ENCODE results near the genes APOB and MFSD2B.

GRCh38 chr2:20676681-20677594, 10.0 kb downstream of the GDF7 start:
- PRO-cap, 2 experiments: no peak in any of the 2 experiments

DNA sequence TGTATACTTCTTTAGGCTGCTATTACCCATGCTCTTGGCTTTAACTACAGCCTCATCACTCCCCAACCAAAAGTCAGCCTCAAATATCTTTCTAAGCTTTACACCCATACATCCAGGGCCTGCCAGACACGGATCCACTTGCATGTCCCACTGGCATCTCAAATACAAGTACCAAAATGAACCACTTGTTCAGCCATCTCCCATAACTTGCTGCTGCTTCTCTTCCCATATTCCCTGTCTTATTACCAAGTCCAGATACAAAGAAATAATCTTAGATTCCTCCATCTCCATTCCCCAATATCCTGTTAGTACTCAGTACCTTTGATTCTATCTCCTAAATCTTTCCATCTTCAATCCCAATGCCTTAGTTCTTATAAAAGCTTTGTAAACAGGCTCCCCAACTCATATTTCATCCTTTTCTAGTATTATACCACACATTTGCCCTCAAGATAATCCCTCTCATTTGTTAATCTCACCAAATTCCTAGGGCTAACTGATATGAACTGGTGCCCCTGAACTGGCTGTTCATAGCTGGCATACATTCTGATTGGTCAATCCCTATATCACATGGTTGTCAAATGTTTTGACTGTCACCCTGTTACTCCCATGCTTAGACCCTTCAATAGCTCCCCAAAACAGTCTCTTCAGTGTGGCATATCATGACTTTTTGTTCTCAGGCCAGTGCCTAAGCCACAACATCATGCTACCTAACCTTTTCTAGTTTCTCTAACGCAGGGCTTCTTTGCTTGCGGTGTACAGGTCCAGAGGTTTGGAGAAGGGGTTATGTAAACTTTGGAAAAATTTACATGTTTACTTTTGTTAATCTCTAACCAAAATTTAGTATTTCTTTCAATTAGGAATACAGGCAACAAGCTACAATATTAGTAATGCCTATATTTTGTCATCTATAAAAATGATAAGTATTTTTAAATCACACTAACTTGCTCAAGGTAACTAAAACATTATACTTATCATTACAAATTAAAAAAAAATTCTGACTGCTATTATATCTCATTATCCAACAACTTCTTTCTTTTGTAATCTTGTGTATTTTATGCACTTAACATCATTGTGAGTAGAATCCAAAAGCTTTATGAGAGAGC, 30.4 kb downstream of the GDF7 start:
- PRO-cap, 2 experiments: no peak in any of the 2 experiments

DNA sequence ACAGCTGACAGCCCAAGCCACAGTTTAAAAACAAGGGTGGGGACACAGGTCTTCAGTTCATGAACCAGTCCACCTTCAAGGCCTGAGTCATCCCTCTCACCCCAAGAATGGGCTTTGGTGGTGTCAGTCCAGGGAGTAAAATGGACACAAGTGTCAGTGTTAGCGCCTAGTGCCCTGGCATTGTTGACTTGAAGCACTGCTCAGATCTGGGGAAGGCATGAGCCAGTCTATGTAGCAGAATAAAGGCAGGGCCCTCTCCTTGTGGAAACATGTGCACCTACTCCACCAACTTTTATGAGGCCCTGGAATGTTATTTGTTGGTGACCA, 47.5 kb downstream of the APOB start:
- PRO-cap, 2 experiments: no peak in any of the 2 experiments

GRCh38 chr2:21014872-21015491, 28.9 kb downstream of the APOB start:
- PRO-cap, 2 experiments: no peak in any of the 2 experiments

DNA sequence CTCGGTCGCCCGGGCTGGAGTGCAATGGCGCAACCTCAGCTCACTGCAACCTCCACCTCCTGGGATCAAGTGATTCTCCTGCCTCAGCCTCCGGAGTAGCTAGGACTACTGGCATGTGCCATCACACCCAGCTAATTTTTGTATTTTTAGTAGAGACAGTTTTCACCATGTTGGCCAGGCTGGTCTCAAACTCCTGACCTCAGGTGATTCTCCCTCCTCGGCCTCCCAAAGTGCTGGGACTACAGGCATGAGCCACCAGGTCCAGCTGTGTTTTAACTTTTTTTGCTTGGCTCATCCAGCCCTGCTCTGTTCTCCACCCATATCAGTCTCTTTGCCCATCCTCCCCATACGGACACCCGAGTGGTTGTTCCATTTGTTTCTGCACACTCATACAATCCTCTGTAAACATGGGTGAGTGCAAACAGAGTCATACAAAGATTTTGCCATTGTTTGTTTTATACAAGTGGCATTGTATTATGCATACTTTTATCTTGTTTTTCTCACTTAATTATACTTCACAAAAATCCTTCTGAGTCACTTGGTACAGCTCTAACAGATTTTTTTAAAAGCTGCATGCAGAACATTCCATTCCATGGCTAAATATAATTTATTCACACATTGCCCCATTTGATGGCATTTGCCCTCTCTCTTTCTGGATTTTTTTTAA, 5.4 kb downstream of the APOB start:
- PRO-cap, 2 experiments: peak in 1 of 2 experiments; most common minus-strand start position 243 of the sequence (in 1)

GRCh38 chr2:21043495-21044501, at the start of gene APOB:
Gene APOB, minus strand, starts transcription at chr2:21044073.
- PRO-cap, 2 experiments: peak in 2 of 2 experiments; most common plus-strand start chr2:21043923 (in 1); most common minus-strand start chr2:21043861 (in 2)

DNA sequence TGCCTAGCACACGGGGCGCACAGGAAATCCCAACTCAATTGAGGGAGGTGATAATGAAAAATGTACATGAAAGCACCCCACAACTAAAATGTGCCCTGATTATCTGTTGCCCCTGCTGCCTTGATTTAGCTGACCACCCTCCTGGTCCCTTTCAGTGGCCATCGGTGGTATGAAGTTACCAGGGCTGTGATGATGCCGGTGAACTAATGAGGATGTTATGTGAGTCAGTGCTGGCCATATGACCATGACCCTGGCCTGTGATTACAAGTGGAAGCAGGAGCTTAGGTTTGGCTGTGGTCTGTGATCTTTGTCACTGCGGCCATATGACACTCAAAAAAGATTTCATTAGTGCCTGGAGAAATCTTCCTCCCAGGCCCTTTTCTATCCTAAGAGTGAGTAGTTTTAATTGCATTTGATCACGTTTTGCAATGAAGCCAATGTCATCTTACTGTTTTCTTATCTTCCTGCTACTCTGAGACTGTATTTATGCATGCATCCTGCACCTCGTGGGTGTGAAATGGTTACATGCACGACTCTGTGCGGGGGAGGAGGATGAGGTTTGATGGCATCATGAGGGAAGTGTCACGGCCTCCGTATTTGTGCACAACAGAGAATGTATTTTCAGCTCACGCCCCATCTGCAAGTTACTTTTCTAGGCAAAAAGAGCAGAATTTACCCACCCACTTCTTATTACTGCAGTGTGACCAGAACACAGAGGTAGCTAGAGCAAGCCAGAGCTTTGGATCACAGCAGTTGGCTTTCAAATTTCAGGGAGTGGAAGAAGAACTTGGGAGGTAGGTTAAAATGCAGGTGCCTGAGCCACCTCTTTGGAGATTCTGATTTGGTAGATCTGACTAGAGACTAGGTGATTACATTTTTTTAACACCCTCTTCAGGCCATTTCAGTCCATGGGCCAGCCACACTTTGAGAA, 145.0 kb downstream of the TDRD15 start:
- PRO-cap, 2 experiments: no peak in any of the 2 experiments

DNA sequence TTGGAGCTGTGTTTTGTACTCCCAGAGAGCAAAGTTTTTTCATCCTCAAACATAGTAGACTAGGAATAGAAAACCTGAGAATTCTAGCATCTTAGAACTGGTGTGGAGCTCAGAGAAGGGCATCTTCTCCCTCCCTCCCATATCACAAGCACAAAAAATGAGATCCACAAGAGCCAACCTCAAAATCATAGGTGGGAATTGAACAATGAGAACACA, 904.1 kb downstream of the TDRD15 start:
- PRO-cap, 2 experiments: no peak in any of the 2 experiments

- PRO-cap, 2 experiments: no peak in any of the 2 experiments
Measured at GRCh38 chr2:22037328-22037773, 913.6 kb downstream of the TDRD15 start.

DNA sequence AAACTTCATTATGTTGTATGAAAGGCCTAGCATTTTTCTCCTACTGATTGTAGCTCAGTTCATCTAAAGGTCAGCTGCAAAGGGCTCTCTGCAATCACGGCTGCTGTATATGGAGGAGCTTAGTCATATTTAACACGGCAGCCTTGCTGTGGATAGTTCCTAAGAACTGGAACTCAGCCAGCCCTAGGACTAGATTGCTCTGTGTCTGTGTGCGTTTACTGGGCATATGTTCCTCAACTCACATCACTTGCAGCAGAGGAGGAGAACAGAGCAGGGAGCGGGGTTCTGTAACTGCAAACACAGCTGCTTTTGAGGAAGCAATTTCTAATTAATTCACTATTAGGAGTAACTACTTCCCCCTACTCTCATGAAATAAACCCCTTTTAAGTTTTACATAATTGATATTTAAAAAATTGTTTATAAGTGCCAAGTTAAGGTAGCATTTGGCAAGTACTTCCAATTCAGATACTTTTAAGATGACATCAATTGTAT, 1103.8 kb upstream of the KLHL29 start:
- PRO-cap, 2 experiments: no peak in any of the 2 experiments

- PRO-cap, 2 experiments: no peak in any of the 2 experiments
Measured at GRCh38 chr2:23199370-23199976, 185.5 kb upstream of the KLHL29 start.

DNA sequence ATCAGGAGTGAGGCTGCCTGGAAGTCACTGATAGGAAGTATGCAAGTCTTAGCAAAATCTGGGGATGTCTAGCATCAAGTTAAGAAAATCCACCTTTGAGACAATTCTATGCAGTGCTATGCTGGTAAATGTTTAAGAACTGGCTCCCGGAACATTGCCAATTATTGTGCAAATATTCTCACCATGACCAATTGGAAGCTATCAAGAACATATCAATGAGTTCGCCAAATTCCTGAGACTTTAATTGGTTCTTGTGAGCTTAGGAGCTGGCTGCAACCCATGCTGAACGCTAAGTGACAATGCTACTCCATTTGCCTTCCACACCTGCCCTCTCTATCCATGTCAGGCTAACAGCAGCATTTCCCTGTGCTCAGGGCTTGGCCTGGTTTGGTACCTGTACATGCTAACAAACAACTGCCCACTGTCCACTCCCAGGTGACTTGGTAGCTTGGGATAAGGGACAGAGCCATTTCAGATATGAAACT, 172.9 kb upstream of the KLHL29 start:
- PRO-cap, 2 experiments: no peak in any of the 2 experiments

- PRO-cap, 2 experiments: no peak in any of the 2 experiments
Measured at GRCh38 chr2:23467363-23467700, 82.4 kb downstream of the KLHL29 start.

GRCh38 chr2:23502007-23502687, 117.2 kb downstream of the KLHL29 start:
- PRO-cap, 2 experiments: no peak in any of the 2 experiments

DNA sequence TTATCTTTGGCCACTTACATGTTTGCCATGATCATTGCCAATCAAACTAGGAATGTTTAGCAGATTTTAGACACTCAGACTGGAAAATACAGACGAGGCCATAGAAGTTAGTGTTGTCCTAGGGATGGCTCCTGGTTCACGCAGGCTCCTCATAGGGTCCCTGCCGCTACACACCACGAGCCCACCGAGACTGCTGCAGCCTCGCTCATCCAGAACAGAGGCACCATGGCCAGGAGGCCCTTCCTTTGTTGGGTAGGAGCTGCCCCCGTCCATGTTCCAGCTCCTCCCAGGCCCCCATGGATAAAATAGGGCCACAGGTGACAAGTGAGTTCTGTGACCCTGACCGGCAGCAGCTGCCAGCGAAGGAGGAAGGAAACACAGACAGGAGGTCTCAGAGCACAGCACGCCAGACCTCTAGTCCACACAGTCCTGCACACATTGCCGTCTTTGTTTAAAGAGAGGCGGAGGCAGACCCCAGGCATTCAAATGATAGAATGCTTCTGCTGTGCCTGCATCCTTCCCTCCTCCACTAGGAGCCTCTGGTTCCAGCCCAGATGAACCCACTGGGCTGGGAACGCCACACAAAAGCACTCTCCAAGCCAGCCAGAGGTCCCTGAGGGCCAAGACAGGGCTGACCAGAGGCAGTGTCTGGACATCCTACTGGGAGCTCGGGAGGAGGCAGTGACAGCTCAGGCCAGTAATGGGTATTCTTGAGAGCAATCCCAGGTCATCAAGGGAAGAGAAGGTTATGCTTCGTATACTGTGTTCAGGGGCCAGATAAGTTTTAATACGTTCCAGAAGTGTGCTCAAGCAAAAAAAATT, 118.6 kb downstream of the KLHL29 start:
- PRO-cap, 2 experiments: no peak in any of the 2 experiments

GRCh38 chr2:23895660-23896040, 31.3 kb downstream of the ATAD2B start:
- PRO-cap, 2 experiments: no peak in any of the 2 experiments

DNA sequence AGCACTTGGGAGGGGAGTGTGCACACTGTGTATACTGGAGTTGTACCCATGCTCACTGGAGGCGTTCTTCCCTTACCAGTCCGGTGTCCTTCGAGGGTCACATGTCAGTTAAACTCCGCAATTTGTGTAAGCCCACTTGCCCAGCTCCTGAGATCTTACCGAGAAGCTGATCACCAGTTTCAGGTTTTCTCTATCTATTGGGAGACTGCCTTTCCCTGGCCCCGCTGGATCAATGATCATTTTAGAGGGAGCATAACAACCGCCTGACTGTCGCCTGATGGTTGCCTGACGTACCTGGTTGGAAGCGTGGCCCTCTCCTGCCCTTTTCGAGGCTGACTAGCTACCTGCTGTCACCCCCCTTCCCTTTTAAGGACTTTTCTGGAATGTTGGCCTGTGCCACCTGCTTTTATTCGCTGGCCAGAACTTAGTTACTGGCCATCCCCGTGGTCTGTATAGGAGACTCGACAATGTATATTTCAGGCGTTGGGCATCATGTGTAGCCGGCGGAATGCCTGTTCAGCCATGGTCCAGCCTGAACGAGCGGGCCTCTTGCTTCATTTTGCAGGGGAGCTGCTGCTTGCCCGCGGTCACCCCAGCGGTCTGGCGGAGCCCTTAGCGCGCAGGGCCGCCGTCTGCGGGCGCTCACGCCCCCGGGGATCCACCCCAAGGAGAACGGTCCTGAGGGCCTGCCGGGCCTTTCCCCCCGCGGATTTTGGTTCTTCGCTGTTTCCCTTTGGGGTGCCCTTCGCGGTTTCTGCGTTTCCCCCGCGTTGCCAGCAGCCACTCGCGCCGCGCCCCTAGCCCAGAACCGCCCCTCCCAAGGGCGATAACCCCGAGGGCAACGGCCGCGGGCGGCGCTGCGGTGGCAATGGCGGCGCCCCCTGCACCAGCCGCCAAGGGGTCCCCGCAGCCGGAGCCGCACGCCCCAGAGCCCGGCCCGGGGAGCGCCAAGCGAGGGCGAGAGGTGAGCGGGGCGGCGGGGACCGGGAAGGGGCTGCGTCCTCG, at the start of gene MFSD2B:
TSS of gene MFSD2B (plus strand) at position 857 of the 1,005 bp plus-strand sequence.
- PRO-cap, 2 experiments: no peak in any of the 2 experiments

DNA sequence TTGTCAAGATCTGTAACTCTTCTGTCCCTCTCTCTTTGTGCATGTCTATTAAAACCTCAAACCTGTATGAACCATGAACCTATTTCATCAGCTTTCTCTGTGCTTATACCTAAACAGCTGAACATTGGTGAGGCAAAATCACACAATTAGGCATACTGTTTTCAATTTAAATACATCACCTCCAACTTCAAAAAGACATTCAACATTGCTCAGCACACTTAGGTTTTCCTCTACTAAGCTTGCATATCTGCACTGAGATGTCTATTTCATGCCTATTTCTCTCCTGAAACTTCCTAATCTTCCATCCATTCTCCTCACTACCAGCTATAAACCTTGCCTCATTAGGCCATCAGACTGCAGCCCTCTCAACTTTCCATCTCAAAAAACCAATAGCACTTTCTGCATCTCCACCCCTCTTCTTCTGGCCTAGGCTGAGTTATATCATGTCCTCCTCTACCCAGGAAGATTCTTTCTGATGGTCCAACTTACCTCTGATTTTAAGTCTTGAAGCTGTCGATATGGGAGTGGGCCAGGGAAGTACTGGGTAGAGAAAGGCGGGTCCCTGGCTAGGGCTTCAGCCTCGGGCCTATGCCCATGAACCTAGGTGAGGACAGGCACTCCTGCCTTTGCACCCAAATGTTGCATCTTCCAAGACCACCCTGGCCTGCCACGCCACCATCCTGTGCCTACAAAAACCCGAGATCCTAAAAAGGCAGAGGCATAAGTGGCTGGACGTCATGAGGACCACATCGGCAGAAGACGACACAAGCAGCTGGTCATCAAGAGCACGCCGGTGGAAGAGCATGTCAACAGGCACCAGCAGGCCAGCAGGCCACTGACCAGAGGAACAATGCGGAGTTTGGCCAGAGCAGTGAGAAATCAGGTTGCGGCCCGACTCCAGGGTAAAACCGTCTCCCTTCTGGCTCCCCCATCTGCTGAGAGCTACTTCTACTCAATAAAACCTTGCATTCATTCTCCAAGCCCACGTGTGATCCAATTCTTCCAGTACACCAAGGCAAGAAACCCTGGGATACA, 78.6 kb downstream of the ITSN2 start:
- PRO-cap, 2 experiments: no peak in any of the 2 experiments

DNA sequence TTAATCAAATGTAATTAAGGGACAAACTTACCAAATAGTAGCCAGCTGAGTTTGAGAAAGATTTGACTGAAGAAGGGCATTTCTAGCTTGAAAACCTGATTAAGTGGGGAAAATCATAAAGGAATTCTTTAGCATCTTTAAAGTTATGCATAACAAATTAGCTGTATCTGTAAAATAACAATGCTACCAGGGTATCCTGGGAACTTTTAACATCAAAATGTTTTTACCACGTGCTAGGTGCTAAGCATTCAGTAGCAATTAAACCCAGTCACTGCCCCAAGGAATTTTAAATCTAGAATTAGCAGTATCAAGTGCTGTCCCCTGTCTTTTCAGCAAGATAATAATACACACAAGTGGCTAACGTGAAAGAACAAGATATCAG, 56.6 kb downstream of the ITSN2 start:
- PRO-cap, 2 experiments: no peak in any of the 2 experiments

- PRO-cap, 2 experiments: no peak in any of the 2 experiments
Measured at GRCh38 chr2:24304150-24304471, 56.2 kb downstream of the ITSN2 start.